ENCODE measurements around the genes SNTB2 and NQO1.

DNA sequence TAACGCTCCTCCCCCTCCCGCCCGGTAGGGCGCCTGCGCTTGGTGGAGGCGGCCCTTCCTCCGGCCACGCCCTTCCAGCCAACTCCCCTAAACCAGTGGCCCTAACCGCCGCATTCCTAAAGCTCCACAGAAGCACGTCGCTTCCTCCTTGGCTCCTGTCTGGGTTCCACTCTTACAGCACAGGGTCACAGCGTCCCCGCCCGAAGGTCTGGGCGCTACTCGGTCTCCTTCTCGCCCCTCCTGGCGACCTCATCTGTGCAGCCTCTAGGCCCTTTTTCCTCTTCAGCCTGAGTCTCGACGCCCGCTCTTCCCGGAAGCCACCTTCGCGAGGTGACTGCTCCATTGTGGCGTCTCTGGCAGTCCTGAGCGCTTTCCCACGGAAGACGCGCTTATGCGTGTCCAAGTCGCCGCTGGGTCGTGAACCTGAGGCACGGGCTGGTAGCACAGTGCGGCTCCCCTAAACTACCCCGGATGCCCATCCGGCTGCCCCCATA is 1.9 kb upstream of the ESRP2 start:
- RRBS = 2% methylated on average over 5 of the region's 38 CpGs

DNA sequence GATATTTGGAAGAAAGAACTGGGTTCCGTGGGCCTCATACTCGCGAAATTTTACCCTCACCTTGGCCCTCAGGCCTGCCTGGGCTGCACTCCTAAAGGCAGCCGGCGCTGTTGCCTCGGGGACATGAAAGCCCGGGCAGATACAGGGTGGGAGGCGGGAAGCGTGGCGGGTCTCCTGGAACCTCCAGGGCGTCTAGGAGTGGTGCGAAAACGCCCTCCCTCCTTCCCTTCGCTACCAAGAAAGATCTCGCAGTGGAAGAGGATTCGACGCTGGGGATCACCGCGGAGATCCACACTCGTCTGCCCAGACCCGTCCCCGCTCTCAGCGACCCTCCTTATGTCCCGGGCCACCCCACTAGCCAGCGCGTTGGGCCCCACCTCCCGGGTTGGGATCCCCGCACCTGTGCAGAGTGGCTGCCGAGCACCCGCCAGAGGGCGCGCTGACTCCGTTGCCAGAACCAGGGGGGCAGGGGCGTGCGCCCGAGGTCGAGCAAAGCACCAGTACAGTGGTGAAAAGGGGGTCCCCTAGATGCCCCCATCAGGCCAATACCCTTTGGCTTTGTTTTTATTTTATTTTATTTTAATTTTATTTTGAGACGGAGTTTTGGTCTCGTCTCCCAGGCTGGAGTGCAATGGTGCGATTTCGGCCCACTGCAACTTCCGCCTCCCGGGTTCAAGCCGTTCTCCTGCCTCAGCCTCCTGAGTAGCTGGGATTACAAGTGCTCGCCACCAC is 3.9 kb upstream of the ESRP2 start:
- RRBS = 4% methylated on average over 4 of the region's 45 CpGs

GRCh38 chr16:68297089-68297767 is 13.5 kb downstream of the SLC7A6OS start:
- RRBS = no CpG with 5 or more reads among the region's 3 CpGs

- RRBS = no CpG with 5 or more reads among the region's 15 CpGs
Measured at GRCh38 chr16:68490758-68491646, 42.7 kb upstream of the SMPD3 start.

DNA sequence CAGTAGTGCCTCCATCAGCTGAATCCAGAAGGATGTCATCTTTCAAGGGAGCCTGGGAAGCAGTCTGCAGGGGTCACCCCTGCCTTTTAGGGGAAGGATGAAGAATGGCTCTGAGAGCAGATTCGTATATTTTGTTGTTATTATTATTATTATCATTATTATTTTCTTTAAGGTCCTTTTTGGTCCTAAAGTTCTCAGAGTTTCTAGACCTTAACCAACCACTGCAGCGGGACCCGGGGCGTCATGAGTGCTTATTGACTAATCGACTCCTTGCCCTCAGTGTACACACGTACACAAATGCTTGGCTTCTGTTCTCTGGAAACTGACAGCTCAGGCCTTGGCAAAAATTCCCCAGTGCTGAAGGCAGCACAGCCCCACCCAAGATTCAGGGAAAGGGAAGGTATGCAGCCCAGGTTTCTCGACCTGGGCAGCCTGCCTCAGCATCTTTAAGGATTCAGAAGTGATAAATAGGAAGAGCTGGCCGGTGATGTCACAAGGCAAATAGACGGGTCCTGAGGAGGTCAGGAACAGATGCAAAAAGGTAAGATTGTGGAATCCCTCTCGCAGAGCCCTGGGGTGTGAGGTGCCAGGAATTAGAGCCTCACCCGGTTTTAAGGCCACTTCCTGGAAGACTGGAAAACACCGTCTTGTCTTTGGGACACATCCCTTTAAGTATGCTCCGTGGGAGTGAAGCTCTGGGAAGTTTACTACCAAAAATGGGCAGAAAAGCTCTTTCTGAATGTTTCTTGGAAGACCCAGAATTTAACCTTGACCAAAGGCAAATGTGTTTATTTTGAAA is 9.0 kb upstream of the CDH3 start:
- RRBS = no CpG with 5 or more reads among the region's 13 CpGs

DNA sequence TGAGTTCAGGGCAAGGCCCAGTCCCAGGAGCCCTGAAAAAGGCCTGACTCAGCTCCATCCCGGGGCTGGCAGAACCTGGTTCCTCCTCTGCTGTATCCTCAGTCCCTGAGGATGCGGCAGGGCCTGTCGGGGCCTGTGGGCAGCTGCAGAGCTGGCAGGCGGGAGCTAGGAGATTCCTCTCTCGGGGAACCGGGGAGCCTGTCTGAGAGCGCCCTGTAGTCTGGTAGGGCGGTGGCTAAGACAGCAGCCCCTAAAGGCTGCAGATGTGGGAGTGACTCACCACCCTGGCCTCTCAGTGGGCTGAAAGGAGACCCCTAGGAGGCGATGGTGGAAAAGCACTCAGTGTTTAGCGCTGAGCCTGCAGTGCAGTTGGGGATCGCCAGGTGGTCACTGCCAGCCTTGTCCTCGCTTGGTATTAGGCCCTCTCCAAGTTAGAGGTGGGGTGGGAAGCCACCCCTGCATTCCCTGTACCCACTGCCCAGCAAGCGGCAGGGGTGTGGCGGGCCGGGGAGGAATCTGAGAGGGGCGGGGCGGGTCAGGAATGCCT is 29.7 kb upstream of the CDH1 start:
- RRBS = 1% methylated on average over 3 of the region's 17 CpGs

DNA sequence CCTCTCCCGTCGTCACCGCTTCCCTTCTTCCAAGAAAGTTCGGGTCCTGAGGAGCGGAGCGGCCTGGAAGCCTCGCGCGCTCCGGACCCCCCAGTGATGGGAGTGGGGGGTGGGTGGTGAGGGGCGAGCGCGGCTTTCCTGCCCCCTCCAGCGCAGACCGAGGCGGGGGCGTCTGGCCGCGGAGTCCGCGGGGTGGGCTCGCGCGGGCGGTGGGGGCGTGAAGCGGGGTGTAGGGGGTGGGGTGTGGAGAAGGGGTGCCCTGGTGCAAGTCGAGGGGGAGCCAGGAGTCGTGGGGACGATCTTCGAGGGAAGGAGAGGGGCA is 405 bp downstream of the CDH1 start:
- RRBS = no CpG with 5 or more reads among the region's 31 CpGs

GRCh38 chr16:68899927-68900531 is 56.7 kb downstream of the TANGO6 start:
- RRBS = no CpG with 5 or more reads among the region's 5 CpGs

- RRBS = no CpG with 5 or more reads among the region's 5 CpGs
Measured at GRCh38 chr16:68916370-68916574, 72.9 kb downstream of the TANGO6 start.

DNA sequence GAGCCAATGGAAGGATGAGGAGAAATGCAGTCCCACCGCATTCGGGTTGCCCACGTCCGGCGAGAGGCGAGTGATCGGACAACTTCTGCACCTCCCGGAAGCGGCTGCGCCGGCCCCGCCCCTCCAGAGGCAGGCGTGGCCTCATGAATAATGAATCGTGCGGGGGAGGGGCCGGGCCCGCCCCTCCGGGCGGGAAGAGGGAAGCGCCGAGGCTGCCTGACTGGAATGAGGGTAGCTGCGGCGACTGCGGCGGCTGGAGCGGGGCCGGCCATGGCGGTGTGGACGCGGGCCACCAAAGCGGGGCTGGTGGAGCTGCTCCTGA is at the start of gene SNTB2:
TSS of gene SNTB2 (plus strand) at position 223 of the 322 bp plus-strand sequence.
- RRBS = 0% methylated on average over 14 of the region's 31 CpGs

DNA sequence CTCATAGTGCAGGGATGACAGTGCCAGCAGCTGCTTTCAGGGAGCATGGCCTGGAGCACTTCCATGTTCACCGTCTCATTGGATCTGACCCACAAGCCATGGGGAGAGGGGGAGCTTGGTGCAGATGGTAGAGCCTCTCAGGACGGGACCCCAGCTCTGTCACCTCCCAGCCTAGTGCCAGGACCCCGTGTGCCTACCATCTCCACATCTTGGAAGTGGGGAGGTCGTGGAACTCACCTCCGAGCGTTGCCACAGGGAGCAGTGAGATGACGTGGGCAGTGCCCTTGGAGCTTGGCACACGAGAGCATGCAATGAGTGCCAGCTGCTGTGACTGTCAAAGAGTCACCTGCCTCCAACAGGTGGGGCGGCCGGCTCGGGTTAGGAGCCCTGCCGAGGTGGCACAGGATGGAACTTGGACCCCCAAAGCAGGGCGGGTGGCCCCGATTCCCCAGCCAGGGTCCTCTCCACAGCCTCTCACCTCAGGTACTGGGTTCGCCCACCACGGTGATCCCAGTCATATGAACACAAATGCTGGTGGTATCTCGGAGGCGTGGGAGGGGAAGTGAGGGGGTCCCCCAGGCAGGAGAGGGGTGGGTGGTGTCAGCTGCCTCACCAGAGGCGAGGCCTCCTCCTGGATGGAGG is 5.4 kb downstream of the VPS4A start:
- RRBS = no CpG with 5 or more reads among the region's 19 CpGs

- RRBS = no CpG with 5 or more reads among the region's 22 CpGs
Measured at GRCh38 chr16:69323260-69324024, 6.9 kb downstream of the PDF start.

DNA sequence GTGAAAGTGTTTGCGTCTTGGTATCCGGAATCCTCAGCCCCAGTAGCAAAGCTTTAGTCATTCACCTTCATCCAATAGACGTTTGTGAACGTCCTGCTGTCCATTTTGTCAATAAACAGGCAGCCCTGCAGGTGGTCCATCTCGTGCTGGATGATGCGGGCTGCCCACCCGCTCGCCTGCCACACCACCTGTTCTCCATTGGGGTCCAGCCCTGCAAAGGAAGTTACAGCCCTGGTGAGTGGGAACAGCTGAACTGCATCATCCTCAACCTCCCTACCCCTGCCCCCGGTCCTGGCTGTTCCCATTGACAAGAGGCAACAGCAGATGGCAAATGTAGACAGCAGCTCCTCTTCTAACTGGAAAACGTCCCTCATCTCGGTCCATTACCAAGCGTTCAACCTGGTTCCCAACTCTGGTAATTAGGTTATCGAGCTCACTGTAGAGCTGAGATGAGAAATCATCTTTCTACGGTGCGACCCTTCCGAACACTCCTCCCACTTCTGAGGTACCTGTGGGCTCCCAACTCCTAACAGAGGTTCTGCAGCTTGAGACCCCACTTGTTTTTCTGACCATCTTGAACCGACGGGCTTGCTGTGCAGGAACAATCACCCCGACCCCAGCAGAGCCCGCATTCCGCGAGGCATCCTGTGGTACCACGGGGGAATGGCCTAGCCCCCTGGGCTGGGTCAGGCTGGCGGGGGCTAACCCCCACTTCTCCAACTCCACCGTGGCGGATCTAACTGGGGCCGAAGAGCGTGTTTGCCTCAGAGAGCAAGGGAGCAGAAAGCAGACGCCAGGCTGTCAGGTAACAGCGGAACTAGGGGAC is 1.2 kb downstream of the PDF start:
- RRBS = no CpG with 5 or more reads among the region's 30 CpGs

DNA sequence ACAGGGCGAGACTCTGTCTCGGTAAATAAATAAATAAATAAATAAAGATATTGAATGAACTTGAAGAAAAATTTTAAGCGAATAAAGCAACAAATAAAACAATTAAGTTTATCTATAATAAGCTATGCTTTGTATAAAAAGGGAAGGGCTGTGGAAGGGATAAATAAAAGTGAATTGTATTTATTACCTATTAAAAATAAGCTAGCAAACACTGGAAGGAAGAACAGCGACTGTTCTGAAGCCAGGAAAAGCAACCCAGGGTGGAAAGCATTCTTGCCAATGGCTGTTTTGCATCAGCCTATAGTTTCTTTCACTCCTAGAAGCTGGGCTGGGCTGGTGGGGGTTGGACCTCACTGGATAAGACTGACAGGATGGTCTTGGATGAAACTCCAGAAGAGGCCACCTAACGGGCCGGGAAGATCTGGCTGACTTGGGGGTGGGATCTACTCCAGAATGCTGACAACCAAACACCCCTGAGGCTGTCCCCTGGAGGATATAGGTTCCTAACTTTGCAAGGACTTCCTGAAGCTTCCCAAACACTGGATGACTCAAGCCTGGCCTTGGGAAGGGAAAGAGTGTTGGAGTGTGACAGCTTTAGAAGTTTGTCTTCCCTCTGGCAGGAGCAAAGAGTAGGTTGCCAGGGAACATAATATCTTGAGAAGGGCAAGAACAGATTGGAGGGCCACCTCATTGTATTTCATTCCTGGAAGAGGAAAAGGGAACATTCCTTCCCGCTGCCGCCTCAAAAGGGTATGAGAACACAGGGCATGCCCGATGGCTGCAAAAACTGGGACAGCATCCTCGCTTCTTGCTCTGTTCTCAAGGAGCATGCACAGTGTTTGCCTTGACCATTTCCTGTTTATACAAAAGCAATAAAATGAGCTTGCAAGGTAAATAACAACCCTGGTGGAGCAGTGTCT is 6.9 kb upstream of the CYB5B start:
- RRBS = no CpG with 5 or more reads among the region's 10 CpGs

DNA sequence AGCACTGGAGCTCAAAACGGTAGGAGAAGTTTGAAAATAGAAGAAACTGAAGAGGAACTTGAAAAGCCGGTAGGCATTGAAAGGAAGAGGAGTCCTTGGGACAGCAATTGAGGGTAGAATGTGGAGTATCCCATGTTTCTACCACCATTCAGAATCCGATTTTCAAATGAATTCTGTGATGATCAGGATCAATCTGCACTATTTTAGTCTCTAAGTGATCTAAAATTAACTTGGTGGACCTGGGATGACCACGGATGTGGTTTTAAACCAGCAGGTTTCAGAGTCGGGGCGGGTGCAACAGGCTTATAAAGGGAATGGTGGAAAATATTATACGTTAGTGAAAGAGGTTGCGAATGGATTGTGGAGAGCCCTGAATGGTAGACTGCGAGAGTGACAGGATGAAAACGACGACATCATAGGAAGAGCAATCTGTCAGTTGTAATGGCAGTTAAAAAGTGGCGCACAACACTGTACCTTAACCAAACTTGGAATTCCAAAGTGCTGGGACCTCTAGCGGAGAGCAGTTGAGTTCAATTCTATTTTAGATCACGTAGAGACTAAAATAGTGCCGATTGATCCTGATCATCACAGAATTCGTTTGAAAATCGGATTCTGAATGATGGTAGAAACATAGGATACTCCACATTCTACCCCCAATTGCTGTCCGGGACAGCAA is 1.3 kb upstream of the CYB5B start:
- RRBS = 77% methylated on average over 1 of the region's 18 CpGs

DNA sequence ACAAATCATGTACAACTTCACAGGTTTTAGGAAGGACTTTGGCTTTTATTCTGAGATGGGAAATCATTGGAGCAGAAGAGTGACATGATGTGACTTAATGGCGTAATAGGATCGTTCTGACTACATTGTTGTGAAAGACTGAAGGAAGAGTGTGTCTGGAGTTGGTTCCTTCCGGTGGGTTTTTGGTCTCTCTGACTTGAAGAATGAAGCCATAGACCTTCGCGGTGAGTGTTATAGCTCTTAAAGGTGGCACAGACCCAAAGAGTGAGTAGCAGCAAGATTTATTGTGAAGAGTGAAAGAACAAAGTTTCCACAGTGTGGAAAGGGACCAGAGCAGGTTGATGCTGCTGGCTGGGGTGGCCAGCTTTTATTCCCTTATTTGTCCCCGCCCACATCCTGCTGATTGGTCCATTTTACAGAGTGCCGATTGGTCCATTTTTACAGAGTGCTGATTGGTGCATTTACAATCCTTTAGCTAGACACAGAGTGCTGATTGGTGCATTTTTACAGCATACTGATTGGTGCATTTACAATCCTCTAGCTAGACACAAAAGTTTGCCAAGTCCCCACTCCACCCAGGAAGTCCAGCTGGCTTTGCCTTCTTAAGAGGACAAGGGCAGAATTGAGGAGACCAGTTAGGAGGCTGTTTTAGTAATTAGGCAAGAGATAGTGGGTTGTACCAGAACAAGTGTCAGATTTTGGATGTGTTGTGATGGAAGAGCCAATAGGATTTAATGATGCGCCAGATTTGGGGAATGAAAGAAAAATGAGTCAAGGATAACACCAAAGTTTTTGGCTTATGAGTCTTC is 4.7 kb downstream of the CYB5B start:
- RRBS = no CpG with 5 or more reads among the region's 8 CpGs

GRCh38 chr16:69563645-69564579 is 1.9 kb upstream of the NFAT5 start:
- RRBS = no CpG with 5 or more reads among the region's 11 CpGs

GRCh38 chr16:69566790-69567555 is 1.2 kb downstream of the NFAT5 start:
- RRBS = under 1% methylated on average over 8 of the region's 20 CpGs

DNA sequence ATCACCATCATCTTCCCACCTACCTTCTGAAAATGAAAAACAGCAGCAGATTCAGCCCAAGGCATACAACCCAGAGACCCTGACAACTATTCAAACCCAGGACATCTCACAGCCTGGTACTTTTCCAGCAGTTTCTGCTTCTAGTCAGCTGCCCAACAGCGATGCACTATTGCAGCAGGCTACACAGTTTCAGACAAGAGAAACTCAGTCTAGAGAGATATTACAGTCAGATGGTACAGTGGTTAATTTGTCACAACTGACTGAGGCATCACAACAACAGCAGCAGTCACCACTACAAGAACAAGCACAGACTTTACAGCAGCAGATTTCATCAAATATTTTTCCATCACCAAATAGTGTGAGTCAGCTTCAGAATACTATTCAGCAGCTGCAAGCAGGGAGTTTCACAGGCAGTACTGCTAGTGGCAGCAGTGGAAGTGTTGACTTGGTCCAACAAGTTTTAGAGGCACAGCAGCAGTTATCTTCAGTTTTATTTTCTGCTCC is 34.5 kb downstream of the NQO1 start:
- RRBS = no CpG with 5 or more reads among the region's 1 CpG

DNA sequence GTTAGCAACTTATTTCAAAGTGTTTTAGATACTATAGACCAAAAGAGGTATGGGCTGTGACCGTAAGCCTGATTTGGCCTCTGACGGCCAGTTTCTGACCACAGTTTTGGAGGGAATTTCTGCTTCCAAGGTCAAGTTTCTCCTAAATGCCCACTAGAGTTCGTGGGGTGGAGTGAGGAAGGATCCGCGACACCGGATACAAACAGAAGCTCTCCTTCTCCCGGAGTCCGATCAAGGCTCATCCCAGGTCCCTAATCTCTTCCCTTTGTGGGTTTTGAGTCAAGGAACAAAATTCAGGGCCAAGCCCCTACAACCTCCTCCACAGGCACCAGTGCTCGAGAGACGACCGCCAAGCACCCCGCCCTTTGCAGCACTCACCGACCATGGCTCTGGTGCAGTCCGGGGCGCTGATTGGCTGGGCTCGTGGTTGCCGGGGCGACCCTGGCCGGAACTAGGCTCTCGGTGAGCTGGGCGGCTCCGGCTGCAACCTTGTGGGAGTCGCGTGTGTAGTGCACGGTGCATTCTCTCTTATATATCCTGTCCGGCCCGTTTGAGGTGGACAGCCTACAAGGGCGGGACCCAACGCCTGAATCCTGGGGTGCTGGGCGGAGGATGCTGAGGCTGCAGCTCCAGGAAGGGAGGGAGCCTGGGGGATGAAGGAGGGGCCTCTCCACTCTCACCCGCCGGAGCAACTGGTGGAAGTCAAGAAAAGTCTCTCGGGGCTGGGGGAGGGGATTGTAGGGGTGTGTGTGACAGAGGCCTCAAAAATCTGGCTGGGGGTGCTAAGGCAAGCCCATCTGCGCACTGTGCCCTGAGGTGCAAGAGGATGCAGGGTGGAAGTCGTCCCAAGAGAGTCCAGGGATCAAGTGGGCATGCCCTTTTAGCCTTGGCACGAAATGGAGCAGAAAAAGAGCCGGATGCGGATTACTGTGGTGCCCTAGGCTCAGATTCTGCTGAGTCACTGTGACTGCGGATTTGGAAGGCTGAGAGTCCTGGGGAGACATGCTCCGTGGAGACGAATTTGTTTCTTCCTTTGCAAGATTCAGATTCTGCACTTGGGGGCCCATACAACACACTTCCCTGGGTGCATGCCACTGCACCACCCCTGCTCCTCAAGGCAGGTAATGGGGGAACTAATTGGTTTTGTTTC is at the start of gene NQO1:
TSS of gene NQO1 (minus strand) at position 506 of the 1,150 bp plus-strand sequence.
- RRBS = no CpG with 5 or more reads among the region's 41 CpGs

Measured in epithelial cell of prostate (primary cell).